CD14-positive monocyte (primary cell): ENCODE results near the gene NEUROG2.

DNA sequence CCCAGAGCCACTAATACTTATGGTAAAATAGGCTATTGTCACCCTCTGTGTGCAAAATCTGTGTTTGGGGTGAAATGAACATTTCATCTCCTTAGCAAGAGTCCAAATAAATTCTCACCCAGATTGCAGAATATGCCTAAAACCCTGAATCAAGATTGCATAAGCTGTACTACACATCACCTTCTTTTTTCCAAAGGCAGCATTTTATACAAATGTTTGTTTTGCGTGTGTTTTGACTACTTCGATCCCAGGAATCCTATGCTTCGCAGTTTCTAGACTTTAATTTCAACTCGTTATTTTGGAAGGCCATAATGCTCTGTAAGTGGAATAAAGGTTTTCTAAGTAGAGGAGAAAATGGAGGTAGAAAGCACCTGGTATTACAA is 12.2 kb upstream of the HADH start:
- CAGE, long polyA plus RNA, result no peak

- CAGE, long polyA plus RNA, result no peak
Measured at GRCh38 chr4:107992264-107992682, 2.6 kb downstream of the HADH start.

DNA sequence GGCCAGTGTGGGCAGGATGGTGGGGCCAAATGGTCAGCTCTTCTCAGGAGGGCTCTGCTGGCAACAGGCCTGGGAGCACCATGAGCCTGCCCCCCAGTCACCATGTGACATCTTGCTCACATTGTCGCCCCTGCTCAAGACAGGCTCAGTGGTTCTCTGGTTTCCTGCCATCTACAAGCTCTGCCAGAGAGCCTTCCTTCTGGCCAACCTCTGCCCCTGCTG is 40.2 kb downstream of the HADH start:
- CAGE, long polyA plus RNA, result no peak

DNA sequence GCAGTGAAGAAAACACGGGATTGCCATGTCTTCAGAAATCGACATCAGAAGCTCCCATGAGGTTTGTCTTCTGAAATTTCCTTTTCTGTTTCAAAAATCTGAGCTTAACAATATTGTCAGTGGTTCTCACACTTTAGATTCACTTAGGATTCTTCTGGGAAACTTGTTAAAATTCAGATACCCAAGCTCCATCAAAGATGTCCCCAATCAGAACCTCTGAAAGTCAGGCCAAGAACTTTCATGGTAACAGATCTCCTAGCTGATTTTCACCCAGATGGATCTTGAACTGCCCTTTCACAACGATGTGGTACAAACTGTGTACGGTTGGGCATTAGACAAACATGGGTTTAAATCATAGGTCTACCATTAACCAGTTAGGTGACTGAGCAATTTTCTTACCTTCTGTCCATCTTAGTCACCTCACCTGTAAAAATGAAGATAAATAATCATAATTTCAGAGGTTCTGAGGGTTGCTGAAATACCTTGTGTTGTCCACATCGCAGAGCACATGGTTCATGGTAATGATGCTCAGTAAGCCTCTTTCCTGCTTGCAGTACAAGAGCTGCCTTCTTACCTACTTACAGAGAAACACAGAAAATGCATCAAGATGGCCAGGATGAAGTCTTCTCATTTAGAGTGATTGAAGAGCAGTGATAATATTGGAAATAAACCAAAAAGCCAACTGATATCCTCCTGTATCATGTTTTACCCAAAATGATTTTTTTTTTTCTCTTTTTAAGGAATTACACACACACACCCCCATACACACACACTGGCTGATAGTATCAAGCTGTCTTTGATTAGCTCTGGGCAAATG is 14.6 kb upstream of the OSTC start:
- CAGE, long polyA plus RNA, result no peak

GRCh38 chr4:108878014-108878281 is 115.1 kb upstream of the ETNPPL start:
- CAGE, long polyA plus RNA, result no peak

GRCh38 chr4:109446723-109447413 is 13.3 kb downstream of the SEC24B start:
- CAGE, long polyA plus RNA, result no peak

DNA sequence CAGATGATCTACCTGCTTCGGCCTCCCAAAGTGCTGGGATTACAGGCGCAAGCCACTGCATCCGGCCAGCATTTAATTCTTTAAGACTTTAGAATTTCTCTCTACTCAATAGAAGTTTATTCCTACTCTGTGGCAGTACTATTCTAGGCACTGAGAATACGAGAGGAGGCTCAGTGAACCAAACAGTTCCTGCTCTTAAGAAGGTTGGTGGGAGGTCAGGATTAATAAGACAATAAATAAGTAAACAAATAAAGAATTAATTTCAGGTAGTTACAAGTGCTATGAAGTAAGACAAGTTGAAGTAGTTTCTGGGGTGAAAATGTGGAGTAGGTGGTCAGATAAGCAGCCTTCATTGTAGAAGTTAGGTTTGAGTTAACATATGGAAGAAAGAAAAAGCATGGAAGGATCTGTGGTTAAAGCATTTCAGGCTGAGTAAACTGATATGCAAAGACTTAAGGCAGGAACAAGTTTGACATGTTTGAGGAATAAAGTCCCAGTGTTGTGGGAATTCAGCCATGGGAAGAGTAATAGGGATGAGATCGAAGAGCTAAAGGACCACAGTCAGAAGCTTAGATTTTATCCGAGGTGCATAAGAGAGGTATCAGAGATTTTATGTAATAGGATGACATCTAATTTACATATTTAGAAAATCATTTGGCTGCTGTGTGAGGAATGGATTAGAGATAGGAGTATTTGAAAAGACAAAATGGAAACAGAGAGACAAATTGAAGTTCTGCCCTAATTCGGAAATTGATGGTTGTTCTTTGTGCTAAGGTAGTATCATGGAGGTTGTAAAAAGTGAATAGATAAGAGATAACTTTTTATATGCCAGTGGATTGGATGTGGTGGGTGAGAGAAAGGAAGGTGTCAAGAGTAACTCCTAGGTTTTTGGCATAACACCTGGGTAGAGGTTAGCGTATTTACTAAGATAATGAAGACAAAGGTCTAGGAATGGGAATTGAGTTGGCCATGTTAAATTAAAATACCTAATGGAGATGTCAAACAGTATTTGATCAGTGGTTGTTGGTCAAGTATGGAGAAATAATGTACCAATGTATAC is 58.0 kb upstream of the MCUB start:
- CAGE, long polyA plus RNA, result no peak

DNA sequence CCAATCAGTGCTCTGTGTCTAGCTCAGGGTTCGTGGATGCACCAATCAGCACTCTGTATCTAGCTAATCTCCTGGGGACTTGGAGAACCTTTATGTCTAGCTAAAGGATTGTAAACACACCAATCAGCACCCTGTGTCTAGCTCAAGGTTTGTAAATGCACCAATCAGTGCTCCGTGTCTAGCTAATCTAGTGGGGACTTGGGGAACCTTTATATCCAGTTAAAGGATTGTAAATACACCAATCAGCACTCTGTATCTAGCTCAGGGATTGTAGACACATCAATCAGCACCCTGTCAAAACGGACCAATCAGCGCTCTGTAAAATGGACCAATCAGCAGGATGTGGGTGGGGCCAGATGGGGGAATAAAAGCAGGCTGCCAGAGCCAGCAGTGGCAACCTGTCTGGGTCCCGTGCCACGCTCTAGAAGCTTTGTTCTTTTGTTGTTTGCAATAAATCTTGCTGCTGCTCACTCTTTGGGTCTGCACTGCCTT is 2.0 kb upstream of the MCUB start:
- CAGE, long polyA plus RNA, result no peak

DNA sequence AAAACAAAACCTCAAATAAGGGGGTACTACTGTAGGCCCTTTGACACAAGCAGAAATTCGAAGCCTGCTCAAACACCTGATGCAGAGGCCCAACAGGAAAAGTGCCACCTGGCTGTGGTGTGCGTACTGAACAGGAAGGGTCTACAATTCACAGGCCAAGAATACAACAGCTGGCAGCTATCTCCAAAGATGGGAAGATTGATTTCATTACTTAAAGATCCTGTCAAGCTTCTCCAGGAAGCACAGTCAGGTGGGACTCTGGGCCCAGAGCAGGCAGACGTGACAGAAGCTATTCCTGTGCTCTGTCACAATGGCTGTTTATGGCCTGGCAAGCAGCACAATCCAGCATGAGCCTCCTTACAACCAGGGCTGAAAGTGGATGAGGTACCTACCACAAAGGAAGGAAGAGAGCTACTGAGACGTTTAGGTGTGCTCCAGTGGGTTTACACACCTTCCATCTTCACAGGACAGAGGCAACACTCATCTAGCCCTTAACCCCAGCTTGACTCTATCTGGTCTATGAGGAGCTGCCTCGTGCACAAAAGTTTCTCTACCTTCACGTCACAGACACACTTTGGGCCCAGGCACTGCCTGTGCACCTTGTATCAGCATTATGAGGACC is 26.4 kb downstream of the LRIT3 start:
- CAGE, long polyA plus RNA, result no peak

- CAGE, long polyA plus RNA, result no peak
Measured at GRCh38 chr4:110196985-110197179, 1.5 kb downstream of the ELOVL6 start.

DNA sequence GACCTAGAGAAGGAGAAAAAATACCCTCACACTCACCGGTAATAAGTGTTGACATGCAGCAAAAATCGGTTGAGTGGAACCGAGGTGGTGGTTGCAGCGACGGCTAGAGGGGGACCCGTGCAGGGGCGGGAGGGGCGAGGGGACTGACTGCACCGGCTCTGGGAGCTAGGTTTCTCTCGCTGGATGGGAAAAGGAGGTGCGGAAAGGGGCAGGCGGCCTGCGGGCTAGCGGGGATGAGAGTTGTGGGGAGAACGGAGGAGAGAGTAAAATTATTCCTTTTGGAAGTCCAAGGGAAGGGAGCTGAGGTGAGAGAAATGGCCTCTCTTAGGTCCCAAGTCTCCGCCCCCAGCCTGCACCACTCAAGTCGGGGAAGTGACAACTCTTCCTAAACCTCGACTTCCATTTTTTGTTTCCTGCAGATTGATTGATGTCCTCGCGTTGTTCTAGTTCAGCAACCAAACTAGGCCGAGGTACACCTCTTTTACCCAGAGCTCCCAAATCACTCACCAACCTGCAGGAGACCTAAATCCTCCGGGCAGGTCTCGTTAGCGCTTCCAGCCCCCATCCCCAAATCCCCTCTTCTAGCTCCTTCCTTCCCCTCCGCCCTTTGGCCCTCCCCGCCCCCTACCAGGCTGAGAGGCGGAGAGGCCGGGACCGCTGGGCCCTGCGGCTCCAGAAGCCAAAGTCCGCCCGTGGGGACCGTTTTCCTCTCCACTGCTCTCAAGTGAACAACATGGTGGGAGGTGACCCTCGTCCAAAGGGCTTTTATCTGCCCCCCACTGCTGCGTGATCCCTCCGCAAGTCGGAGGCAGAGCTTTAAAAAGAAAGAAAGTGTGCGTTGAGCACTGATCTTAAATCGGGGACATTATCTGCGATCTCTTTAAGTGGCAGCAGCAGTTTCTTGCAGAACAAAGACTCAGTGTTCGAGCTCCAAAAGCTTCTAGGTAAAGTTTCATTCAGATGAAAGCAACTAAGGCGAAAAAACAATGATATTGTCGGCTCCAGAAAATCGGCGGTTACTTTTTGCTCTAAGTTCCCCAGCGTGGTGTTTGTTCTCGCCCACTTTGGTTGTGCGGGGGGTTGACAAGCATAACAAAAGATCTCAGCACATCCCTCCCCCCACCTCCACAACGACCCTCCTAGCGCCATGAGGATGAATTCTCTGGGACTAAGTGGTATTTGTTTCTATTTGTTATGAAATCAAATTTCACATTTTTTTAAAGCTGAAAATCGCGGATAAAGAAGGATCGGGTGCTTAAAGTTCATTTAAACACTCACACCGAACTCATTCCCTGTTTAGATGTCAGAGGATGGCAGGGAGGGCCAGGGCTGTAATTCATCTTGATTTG is 7.1 kb downstream of the PITX2 start:
- CAGE, long polyA plus RNA, result no peak

- CAGE, long polyA plus RNA, result no peak
Measured at GRCh38 chr4:110620639-110621064, 2.2 kb downstream of the PITX2 start.

DNA sequence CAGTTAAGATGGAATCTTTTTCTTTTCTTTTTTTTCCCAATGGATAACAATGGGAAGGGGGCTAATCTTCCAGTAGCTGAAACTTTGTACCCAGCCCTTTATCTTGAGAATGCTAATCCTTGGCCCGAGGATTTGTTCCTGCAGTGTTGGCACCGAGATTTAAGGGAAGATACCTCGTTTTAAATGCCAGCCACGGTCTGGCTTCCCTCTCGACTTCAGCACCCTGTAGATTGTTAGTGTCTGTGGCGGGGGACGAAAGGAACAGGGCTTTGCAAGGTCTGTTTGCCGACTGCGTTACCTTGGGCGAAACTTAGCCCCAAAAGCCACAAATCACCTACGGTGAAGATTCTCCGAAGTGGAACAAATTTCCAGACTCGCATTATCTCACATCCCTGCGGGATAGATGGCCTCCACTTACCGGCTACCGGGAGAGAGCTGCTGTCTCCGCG is 13.5 kb upstream of the PITX2 start:
- CAGE, long polyA plus RNA, result no peak

DNA sequence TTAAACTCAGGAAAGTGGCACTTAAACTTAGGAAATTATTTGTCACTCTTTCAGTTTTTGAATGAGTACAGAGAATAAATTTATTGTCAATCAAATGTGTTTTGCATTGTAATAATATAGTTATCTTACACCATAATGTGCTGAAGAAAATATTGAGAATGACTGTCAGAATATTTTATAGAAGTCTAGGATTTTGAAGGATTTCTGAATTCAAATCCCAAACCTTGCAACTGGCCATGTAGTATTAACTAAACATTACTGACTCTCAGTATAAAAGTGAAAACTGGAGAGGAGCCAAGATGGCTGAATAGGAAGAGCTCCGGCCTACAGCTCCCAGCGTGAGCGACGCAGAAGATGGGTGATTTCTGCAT is 713.8 kb upstream of the PITX2 start:
- CAGE, long polyA plus RNA, result no peak

- CAGE, long polyA plus RNA, result no peak
Measured at GRCh38 chr4:112315346-112315885, 18.2 kb downstream of the ALPK1 start.

DNA sequence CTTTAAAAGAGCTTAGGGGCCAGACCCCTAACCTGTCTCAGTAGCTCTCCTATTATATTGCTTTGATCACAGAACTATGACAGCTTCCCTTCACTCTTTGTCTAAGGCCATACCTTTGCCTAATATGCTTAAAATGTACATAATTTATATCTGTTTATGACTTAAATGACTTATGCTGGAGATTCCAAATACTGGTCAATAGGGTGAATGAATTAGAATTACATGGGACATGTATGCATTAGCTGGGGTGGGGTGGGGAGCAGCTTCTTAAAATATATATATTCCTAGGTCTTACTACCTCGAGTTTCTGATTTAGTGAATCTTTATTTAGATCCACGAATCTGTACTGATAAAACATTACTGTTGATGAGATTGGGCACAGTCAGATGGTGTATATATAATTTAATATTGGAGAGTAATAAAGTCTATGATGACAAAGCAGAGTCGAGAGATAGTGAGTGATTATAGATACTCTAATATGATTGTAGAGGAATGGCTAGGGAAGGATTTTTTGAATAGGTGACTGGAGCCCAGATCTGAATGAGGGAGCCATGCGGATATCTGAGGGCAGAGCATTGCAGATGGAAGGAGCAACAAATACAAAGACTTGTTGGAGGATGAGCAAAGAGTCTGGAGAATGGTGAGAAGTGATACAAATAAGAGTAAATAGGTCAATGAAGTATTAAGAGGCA is 100.5 kb downstream of the ALPK1 start:
- CAGE, long polyA plus RNA, result no peak

- CAGE, long polyA plus RNA, result no peak
Measured at GRCh38 chr4:112514870-112516090, 700 bp downstream of the NEUROG2 start.

GRCh38 chr4:112516091-112516404 is at the start of gene NEUROG2:
NEUROG2 (minus strand) TSS chr4:112516180.
- CAGE, long polyA plus RNA, result no peak

- CAGE, long polyA plus RNA, result no peak
Measured at GRCh38 chr4:112588837-112589361, 47.8 kb downstream of the ZGRF1 start.

DNA sequence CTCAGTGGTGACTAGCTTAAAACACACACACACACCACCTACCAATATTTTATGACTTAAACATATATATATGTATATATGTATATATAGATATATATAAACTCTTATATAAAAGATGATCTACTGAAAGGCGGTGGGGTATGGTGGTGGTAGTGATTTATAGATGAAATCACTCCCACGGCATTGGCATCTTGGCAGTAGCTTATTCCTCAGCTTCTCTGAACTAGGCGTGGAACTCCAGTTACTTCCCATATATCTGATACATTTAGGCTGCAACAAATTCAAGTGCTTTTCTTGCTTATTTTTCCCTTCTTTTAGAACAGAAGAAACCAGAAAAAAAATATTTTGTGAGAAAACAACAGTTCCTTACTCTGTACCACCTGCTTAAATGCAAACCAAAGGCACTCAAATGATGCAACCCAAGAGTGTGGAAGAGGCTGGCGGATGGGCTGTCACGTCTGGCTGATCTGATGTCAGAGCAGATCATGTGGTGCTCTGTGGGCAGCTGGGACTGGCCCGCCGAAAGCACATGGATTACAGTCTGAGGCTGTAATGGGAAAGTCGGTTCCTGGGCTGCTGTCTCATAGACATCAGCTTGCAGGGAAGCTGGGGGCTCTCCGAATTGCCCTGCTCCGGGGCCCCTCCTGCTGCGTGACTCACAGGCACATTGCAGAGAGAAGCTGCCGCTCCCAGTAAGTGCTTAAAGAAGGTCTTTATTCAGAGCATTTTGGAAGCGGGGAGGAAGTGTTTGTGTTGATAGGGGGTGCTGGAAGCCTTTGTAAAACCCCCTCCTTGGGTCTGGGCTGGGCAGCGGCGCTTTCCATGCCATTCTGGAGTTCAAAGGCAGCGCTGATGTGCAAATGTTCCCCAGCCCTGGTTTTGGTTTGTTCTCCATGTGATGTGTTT is 180.9 kb downstream of the LARP7 start:
- CAGE, long polyA plus RNA, result no peak